ENCODE measurements around a stretch of chr7.

DNA sequence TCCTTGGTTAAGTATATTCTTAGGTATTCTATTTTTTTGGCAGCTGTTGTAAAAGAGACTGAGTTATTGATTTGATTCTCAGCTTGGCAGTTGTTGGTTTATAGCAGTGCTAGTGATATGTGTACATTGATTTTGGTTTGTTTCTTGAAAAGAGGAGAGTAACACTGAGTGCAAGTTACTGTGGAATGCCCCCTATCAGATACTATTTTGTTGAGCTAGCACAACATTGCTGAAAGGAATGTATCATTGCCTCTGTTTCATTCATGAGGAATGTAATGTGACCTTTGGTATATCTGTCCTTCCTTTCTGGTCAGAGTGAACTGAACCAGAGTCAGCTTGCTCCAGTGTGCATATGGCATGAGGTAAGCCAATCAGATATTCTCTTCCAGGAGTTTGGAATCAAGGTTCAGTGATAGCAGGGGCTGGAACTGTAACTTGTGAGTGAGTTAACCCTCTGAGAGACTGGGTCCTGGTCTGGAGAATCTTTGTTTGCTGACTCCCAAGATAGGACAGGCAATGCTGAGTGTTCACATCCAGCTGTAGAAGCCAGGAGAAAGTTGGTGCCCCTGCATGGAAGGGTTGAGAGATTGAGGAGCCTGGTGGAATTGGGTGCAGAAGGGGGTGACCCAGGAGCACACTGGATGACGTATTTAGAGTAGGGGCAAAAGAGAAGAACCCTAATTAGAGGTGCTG lies 45.2 kb upstream of the OSBPL3 start:
- PRO-cap: no peak

- PRO-cap: no peak
These were observed 7.3 kb downstream of the CYCS start for GRCh38 chr7:25117535-25118392.

DNA sequence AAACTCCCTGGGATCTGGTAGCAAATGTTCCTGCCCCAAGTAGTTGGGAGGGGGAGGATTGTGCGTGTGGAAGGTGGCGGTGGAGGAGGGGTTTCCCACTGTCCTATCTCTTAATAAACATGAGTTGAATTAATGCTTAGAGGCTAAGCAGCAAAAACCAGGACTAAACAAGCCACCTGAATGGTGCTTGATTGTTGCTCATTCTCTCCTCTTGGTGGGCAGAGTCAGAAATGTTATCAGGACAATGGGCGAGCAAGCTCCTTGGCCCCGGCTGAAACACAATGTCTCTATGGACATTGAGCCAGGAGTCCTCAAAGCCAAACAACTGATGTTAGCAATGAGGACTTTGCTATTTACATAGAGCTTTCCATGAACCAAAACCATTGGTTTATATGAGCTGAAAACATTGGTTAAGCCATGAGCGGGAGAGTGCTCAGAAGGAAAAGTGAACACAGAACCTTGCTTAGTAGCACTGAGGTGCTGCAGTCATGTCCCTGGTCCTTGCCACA lies 21.4 kb upstream of the NPVF start:
- PRO-cap: no peak

DNA sequence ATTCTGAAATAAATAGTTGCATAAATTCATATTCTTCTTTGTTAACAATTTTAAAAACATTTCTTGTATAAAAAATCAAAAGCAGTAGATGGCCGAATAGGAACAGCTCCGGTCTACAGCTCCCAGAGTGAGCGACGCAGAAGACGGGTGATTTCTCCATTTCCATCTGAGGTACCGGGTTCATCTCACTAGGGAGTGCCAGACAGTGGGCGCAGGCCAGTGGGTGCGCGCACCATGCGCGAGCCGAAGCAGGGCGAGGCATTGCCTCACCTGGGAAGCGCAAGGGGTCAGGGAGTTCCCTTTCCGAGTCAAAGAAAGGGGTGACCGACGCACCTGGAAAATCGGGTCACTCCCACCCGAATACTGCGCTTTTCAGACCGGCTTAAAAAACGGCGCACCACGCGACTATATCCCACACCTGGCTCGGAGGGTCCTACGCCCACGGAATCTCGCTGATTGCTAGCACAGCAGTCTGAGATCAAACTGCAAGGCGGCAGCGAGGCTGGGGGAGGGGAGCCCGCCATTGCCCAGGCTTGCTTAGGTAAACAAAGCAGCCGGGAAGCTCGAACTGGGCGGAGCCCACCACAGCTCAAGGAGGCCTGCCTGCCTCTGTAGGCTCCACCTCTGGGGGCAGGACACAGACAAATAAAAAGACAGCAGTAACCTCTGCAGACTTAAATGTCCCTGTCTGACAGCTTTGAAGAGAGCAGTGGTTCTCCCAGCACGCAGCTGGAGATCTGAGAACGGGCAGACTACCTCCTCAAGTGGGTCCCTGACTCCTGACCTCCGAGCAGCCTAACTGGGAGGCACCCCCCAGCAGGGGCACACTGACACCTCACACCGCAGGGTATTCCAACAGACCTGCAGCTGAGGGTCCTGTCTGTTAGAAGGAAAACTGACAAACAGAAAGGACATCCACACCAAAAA lies 374.9 kb upstream of the NPVF start:
- PRO-cap: no peak

GRCh38 chr7:25662482-25663181 lies 434.3 kb upstream of the NPVF start:
- PRO-cap: no peak

- PRO-cap: no peak
These were observed 442.0 kb upstream of the NPVF start for GRCh38 chr7:25670122-25670785.

DNA sequence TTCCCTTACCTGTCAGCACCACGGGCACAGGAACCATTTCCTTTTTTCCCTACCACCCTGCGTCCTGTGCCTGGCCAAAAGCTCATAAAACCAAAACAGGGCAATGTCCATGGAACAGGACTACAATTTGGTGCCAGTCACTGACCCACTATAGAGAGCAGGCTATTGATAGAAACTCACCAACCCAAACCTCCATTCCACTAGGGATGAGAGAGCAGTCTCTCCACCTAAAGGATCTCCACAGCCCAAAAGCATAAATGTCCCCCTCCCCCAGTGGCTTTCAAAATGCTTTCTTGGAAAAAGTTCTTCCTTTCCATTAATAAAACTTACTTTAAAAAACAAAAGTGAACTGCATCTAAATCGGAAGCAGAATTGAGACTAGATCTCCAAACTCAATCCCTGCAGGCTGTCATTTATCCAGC lies 202.9 kb upstream of the NFE2L3 start:
- PRO-cap: no peak

DNA sequence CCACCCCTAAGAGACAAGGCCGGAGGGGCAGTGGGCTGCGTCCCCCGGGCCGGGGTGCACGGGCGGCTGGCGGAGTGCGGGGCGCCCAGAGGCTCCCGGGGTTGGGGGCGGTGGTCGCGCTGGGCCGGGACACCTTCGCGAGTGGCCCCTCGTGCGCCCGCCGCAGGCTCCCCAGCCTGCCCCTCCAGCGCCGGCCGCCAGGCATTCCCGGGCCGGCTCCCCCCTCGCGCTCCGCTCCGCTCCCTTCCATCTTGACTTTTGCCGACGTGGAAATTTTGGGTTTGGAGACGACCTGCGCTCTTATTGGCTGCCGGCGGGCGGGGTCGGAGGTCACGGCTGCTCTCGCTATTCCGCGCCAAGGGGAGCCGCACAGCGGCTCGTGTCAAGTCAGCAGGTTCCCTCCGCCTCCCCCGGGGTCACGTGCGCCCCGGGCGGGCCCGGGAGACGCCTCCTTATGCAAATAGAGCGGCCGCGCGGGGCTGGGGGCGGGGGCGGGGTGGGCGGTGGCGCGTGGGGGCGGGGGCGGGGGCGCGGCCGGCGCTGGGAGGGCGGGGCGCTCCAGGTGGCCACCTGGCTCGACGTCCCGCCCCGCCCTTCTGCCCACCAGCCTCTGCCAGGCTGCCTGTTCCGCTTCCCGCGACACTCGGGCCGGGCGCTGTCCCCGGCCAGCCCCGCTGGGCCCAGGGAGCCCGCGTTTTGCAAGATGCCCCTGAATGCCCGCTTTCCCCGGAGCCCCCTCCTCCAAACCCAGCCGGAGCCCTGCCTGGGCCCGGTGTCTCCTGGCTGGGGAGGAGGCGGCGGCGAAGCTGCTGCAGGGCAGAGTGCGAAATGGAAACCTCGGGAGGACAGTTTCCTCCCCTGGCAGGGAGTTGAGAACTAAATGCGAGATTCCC lies 200.9 kb upstream of the NFE2L3 start:
- PRO-cap: bidirectional peak, plus-strand start at position 639 of the sequence, minus-strand start at position 260 of the sequence; bidirectional peak, plus-strand start at position 819 of the sequence, minus-strand start at position 776 of the sequence

- PRO-cap: no peak
These were observed 711 bp downstream of the NFE2L3 start for GRCh38 chr7:26152550-26153267.

DNA sequence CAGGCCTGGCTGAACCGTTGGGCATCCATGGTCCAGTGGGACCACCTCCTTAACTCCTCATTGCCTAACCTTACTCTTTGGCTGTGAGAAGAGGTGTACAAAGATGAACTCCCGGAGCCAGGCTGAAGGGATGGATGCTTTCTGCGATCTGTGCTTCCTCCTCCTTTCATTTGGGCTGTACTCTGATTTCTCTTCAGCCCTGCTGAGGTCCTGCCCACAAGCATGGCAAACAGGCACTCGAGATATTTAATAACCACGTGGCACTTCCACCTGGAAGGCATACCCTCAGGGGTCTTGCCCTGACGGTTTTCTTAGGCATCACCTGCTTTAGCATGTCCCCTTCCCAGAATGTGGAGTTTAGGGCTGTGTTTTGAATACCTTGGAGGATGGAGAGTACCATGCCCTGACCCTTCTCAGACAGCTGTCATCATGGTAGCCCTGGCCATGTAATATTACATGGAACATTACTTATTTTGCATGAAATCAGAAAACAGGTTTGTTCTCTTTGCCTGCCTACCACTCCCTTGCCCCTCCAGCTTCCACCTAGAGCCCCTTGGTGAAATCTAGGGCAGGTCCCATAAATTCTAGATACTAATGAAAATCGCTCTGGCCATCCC lies 21.9 kb downstream of the HNRNPA2B1 start:
- PRO-cap: no peak

GRCh38 chr7:26182021-26183133 lies 18.2 kb downstream of the HNRNPA2B1 start:
- PRO-cap: no peak

DNA sequence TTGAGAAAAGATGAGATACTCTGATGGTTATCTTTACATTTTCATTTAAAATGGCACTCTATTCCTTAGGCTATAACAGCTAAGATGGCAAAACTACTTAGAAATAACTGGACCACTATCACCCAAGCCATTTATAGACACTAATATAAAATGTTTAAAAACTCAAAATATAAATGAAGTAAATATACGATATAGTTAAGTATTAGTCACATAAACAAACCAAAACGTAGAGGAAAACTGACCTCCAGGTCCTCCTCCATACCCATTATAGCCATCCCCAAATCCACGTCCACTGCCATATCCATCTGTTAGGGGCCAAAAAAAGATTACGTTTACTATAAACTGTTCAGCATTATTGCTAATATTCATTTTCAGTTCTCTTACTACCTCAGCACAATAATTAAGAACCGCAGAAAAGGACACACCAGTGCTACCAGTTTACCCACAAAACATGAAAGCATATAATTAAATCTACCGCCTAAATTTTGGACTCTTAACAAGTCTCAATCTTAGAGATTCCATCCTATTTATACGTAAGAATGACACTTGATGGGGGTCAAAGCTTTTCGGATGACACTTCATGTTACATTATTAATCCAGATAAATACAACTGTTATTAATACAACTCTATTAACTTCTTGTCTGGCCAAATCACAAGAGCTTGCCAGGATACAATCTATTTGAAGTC lies 4.8 kb downstream of the HNRNPA2B1 start:
- PRO-cap: no peak

DNA sequence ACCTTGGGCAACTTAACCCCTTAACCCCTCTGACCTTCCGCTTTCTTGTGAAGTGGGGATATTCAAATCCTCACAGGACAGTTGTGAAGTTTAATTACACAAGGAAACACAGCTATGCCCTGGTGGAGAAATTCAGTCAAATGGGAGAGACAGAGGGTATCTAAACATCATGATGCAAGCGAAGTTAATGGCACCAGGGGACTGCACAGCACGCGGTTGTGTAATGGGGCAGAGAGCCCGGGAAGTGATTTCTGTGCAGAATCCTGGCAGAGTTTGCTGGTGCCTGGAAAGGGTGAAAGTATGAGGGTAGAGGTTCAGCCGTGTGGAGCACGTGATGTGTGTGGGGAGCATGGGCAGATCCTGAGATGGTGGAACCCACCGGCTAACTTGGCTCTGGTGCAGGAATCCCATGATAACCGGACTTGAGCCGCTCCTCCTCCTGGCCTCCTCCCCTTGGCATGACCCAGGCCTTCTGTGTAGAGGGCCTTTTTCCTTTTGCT lies 51.7 kb downstream of the SNX10 start:
- PRO-cap: no peak

DNA sequence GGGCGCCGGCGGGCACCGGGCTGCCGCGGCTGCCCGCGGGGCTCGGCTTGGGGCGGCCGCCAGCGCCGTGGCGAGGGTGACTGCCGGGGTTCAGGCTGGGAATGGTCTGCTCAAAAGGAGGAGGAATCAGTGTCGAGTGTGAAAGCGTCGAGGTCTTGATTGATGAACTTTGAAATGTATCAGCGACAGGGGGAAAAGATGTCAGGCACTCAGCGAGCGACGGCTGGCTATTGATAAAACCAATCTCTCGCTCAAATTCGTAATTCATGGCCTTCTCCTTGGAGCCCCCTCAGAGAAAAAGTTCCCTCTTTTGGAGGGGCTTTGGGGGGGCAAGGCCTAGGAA lies 279 bp downstream of the HOXA2 start:
- PRO-cap: no peak

DNA sequence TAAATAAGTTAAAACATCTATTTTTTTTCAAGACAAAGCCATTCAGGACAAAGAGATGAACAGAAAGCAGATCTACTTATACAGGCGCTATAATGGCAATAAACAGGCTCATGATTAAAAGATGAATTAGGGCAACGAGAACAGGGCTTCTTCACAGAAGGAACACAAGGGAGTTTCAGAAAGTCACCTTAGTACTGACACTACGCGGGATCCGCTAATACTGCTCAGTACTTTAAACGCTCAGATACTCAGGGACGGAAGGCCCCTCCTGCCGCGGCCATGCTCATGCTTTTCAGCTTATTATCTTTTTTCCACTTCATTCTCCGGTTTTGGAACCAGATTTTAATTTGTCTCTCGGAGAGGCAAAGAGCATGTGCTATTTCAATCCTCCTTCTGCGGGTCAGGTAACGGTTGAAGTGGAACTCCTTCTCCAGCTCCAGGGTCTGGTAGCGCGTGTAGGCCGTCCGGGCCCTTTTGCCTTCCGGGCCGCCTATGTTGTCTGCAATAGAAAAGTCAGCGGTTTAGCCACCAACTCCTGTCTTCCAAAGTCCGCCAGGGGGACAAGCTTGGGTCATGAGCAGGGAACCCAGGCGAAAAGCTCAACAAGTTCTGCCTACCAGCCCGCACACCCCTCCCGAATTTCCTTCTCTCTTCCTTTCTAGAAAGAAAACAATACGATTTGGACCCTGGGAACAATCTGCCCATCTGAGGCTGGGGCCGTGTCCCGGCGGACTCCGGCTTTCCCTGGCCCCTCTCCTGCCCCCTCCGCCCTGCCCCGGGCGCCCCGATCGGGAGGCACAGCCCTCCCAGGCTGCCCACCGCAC lies 1.7 kb downstream of the HOXA5 start:
- PRO-cap: no peak

- PRO-cap: no peak
These were observed 988 bp downstream of the HOXA6 start for GRCh38 chr7:27146487-27147085.

DNA sequence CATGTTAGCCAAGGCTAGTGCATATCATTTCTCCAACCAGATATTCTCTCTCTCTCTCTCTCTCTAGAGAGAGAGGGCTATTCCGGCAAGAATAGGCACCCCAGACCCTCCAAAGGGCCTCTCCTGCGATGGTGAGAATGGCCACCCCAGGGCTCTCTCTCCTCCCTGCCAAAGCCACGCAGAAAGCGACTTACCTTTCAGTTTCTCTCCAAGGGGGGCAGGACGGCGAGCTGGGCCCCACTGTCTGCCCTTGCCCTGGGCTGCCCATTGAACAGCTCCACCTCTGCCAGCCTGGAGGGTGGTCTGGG lies 2.3 kb downstream of the HOXA3 start:
- PRO-cap: no peak

GRCh38 chr7:27150422-27151451 lies 1.6 kb downstream of the HOXA3 start:
- PRO-cap: unidirectional peak, plus-strand start at chr7:27151038

GRCh38 chr7:27159846-27160664 lies 3.6 kb upstream of the HOXA7 start:
- PRO-cap: no peak

GRCh38 chr7:27165755-27166332 lies 507 bp upstream of the HOXA9 start:
- PRO-cap: no peak

Measured in Metastatic Pancreatic Carcinoma in the Ovary (tissue), 1 donor.